Neuron (in vitro differentiated cells): ENCODE results near the gene ACCS.

DNA sequence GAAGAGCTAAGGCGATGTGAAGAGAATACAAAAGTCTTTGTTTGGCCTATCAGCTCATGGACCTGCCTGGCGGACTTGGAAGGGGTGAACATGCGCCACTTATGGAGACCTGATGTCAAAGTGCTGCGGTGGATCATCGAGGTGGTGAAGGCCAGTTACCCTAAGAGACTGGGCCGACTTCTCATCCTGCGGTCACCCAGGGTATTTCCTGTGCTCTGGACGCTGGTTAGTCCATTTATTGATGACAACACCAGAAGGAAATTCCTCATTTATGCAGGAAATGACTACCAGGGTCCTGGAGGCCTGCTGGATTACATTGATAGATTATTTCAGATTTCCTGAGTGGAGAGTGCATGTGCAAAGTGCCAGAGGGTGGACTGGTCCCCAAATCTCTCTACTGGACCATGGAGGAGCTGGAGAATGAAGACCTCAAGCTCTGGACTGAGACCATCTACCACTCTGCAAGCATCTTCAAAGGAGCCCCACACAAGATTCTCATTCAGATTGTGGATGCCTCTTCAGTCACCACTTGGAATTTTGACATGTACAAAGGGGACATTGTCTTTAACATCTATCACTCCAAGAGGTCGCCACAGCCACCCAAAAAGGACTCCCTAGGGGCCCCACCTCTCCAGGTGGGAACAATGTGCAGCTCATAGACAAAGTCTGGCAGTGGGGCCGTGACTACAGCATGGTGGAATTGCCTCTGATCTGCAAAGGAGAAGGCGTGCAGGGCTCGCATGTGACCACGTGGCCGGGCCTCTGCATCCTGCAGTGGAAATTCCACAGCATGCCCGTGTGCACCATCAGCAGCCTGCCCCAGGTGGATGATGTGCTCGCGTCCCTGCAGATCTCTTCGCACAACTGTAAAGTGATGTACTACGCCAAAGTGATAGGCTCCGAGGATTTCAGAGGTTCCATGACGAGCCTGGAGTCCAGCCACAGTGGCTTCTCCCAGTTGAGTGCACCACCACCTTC, 18.2 kb downstream of the ALKBH3 start:
- PRO-cap = no peak

DNA sequence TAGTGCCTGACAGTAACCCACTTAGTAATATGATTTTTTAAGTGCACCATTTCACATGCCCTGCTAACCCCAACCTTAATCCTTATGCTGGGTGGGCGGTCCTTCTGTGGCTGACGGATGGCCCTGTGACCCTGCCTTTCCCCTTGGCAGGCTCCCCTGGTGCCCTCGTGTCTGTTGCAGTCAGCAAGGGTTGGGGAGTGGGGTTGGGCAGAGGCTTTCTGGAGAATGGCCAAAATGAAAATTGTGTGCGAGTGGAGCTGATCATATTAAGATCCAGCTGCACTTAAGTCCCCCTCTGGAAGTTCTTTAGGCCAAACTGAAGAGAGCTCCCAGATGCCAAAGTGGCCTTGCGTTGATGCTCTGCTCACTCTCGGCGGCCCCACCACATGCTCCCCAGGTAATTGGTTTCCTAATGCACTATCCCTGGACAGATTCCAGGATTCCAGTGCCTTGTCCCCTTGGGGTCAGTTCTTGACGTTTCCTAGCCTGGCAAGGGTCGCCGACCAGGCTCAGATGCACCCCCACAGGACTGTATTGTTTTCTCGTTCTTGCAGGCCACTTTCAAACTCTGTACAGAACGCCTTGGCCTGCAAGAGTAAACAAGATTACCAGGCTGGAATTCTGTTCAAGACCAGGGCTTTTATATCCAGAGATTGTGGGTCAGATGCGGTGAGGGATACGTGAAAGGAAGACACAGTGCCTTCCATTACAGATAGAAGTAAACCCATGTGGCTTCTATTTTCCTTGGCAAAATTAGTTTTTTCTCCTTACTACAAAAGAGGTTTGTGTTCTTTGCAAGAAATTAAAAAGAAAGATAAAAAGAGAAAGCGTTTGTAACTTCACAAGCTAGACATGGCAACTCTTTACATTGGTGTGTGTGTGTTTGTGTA, 16.3 kb upstream of the C11orf96 start:
- PRO-cap = no peak

DNA sequence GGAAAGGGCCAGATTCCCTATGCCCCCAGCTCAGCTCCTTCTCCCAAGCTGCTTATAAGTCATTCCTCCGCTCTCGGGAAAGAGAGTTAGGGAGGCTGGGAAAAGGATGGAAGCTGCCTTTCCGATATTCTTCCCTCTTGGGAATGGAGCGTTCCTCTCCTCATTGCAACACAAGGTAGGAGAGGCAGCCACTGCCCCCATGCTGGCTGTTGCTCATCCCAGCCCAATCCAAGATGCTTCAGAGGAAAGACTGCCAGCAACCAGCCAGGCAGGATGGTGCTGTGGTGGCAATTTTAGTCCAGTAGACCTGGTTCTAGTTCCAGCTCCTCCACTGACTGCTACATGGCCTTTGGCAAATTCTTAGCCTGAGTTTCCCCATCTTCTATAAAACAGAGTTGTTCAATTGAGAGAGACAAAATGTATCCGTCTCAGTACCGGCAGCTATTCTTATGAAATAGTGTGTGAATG, 13.7 kb upstream of the C11orf96 start:
- PRO-cap = no peak

- PRO-cap = bidirectional peak, plus-strand start at chr11:43933988, minus-strand start at chr11:43933924
Measured at GRCh38 chr11:43933781-43934706, 8.4 kb upstream of the C11orf96 start.

- PRO-cap = bidirectional peak, plus-strand start at chr11:44066270, minus-strand start at chr11:44066164
Measured at GRCh38 chr11:44065601-44066678, at the start of gene ACCS. TSS of gene ACCS (plus strand) at chr11:44066270.

- PRO-cap = no peak
Measured at GRCh38 chr11:44077237-44077633, 11.2 kb downstream of the ACCS start.

DNA sequence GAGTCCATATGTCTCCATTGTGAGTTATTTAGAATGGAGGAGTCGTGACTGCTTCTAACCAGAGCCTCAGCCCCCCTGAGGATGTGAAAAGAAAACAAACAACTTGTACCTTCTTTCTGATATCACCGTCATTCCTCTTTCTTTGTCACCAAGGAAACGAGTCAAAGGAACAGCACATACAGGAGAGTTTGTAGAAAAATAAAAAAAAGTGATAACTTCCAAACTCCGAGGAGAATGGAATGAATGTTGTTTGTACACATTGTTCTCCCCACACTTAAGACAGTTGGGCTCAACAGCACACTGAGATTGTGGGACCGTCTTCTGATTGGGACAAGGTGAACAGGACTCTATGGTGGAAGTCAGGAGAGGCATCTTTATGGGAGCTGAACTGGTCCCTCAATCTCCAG, 11.5 kb upstream of the EXT2 start:
- PRO-cap = no peak

- PRO-cap = no peak
Measured at GRCh38 chr11:44238469-44238969, 71.4 kb downstream of the ALX4 start.

GRCh38 chr11:44316023-44316842, 6.3 kb upstream of the ALX4 start:
- PRO-cap = no peak

DNA sequence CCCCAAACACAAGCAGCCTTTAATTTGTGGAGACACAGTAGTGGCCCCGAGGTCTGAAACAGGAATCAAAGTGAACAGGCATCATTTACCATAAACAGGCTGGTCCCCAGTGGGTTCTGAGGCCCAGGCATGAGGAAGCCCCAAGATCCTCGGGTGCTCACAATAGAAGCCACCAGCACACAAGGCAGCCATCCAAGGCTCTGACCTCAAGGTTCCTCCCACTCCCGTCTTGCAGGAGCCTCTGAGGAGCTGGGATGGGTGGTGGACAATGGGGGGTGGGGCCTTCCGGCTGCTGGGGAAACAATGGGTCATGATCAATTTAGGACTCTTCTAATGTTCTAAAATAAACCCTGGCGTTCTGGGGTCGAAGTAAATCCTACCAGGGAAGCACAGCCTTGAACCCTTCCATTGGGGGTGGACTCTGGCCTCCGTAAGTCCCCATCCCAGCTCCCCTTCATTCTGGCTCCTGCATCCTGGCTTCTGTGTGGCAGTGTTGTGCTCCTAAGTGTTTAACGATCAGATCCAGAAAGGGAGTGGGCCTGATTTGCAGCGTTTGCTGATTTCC, 114.9 kb upstream of the CD82 start:
- PRO-cap = no peak

GRCh38 chr11:44531146-44531760, 34.2 kb upstream of the CD82 start:
- PRO-cap = no peak

- PRO-cap = no peak
Measured at GRCh38 chr11:44571678-44572161, 6.3 kb downstream of the CD82 start.

- PRO-cap = no peak
Measured at GRCh38 chr11:44701106-44701681, 25.6 kb upstream of the TSPAN18 start.

GRCh38 chr11:44783849-44784080, 57.0 kb downstream of the TSPAN18 start:
- PRO-cap = bidirectional peak, plus-strand start at chr11:44783976, minus-strand start at chr11:44783927

GRCh38 chr11:44912165-44912534, 38.5 kb downstream of the TP53I11 start:
- PRO-cap = unidirectional peak, minus-strand start at chr11:44912345

- PRO-cap = no peak
Measured at GRCh38 chr11:44943046-44943907, 7.4 kb downstream of the TP53I11 start.

DNA sequence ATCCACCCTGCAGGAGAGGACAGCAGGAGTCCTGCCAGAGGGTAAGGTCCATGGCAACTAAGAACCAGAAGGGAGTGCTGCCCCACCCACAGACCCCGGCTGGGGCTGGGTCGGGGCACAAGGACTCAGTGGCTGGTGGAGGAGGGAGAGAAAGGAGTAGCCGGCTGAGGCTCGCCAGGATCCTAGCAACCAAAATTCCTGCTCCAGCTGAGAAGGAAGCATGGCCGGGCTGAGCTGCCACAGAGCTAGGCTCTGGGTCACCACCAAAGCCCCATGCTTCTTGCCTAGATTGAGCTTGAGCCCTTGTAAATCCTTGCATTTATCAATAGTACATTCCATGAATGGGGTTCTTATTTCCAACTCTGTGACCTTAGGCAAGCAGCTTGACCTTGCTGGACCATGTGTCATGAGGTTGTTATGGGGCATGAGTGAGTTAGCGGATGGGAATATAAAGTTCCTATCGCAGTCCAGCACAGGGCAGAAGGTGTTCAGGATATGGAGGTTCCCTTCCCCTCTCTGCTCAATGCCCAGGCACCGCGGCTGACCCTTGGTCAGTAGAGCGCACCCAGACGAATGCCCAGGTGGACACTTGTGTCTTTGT, 26.1 kb upstream of the TP53I11 start:
- PRO-cap = no peak

DNA sequence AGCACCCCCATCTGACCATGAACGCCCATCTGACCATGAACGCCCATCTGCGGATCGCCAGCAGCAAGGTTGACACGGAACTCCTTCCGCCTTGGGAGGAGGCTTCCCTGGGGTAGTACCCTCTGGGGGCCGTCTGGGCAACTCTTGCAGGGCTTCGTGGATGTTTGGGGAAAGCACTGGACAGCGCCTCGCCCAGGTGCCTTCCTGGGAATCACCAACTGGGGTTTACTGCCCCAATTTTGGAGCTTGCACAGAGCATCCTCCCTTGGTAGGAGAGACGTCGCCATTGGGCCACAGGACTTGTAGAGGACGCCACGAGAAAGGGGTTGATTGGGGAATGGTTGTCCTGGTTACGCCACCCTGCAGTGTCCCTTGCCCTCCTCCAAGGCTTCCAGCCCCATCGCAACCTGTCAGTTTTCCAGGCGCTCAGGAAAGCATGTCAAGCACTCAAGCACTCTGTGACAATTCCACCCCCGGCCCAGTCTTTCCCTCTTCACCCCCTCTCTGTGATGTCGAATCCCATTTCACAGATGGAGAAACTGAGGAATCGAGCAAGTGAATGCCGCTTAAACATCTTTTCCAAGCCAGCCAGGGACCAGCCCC, 944 bp upstream of the PRDM11 start:
- PRO-cap = unidirectional peak, plus-strand start at position 413 of the sequence

GRCh38 chr11:45158785-45159090, 12.3 kb downstream of the PRDM11 start:
- PRO-cap = no peak

- PRO-cap = no peak
Measured at GRCh38 chr11:45213006-45213744, 66.7 kb downstream of the PRDM11 start.